ENCODE measurements around the genes RNH1 and GATD1.

- RRBS, result no CpG with 5 or more reads among the region's 28 CpGs
Measured at GRCh38 chr11:201959-203164, 4.8 kb downstream of the BET1L start.

- RRBS, result no CpG with 5 or more reads among the region's 15 CpGs
Measured at GRCh38 chr11:222937-223567, 13.1 kb downstream of the SIRT3 start.

GRCh38 chr11:277973-278270 is 285 bp upstream of the NLRP6 start:
- RRBS, result no CpG with 5 or more reads among the region's 8 CpGs

- RRBS, result 74% methylated on average over 11 of the region's 41 CpGs
Measured at GRCh38 chr11:291402-292170, 2.7 kb downstream of the PGGHG start.

DNA sequence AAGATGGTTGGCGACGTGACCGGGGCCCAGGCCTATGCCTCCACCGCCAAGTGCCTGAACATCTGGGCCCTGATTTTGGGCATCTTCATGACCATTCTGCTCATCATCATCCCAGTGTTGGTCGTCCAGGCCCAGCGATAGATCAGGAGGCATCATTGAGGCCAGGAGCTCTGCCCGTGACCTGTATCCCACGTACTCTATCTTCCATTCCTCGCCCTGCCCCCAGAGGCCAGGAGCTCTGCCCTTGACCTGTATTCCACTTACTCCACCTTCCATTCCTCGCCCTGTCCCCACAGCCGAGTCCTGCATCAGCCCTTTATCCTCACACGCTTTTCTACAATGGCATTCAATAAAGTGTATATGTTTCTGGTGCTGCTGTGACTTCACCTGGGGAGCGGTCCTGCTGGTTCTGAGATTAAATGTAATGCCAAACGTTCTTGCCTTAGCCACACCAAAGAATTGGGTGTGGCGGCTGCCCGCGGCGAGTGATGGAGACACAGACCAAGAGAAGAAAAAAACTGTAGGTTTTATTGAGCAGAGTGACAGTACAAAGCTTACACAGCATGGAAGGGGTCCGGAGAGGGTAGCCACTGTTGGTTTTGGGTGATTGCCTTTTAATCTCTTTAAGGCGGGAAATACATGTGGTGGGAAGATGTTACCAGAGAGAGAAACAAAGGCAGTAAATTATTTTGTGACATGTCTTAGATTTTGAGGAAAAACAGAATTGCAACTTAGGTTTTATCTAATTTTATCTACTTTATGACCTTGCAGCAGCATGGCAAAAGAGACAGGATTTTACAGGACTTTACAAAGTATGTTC is 1.6 kb downstream of the IFITM2 start:
- RRBS, result no CpG with 5 or more reads among the region's 20 CpGs

DNA sequence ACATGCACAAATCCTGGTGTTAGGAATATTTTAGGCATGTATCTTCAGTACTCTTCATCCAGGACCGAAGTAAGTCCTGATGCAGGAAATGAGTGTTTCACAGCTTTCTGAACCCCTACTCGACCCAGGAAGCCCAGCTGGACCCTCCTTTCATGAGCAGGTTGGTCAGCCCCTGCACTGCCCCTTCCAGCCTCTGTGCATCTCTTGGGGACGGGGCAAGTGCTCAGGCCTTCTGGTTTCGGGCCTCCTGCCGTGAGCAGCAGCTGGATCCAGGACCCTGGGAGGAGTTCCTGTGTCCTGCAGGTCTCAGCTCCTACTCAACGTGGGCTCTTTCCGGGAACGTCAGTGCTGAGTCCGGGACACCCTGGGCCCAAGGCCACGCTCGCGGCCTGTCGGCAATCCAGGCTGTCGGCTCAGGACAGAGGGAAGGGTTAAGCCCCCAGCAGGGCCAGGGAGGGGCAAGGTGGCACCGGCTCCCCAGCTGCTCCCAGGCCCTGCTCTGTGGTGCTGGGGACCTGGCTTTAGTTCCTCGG is 2.5 kb downstream of the IFITM2 start:
- RRBS, result no CpG with 5 or more reads among the region's 16 CpGs

DNA sequence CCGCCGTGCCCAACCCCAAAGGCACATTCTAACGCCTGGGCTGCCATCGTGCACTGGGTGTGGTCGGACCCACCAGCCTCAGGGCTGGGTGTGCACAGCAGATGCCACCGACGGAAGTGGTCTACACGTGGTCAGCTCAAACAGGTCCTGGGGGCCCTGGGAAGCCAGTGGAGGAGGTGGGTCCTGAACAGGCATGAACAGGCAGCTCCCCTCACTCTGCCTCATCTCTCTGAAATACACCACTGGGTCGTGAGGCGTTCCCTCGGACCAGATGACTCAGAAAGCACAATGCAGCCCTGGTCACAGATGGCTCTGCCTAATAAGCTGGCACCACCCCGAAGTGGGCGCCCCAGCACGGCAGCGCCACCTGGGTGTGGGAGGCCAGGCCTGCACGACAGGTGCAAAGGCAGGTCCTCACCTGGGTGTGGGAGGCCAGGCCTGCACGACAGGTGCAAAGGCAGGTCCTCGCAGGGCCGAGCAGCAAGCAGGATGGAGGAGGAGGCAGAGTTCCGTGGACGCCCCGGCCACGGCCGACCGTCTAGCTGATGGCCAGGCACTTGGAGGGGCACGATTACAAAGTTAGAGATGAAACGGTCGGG is 4.9 kb upstream of the B4GALNT4 start:
- RRBS, result no CpG with 5 or more reads among the region's 28 CpGs

DNA sequence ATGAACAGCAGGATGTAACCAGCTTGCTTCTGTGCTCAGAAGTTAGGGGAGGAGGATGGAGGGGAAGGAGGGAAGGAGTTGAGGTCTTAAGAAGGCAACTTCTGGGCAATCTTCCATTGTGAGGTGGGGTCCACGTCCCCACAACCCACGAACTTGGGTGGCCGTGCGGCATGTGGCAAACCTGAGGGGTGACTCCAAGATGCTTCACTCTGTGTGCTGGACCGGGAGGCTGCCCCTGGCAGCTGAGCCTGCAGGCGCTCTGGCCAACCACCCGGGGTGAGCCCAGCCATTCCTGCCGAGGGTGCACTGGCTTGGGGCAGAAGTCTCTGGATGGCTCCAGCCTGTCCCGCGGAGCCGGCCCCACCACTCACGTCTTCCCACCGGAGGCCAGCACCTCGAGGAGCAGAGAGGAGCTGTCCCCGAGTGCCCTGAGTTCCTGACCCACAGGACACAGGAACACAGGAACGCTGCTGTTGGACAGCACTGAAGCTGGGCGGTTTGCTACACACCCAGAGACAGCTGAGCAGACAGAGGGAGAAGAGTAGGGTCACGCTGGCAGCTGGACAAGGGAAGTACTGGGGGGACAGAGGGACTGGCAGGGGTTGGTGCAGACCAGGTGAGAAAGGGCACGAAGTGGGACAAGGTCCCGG is 956 bp upstream of the B4GALNT4 start:
- RRBS, result 16% methylated on average over 9 of the region's 20 CpGs

DNA sequence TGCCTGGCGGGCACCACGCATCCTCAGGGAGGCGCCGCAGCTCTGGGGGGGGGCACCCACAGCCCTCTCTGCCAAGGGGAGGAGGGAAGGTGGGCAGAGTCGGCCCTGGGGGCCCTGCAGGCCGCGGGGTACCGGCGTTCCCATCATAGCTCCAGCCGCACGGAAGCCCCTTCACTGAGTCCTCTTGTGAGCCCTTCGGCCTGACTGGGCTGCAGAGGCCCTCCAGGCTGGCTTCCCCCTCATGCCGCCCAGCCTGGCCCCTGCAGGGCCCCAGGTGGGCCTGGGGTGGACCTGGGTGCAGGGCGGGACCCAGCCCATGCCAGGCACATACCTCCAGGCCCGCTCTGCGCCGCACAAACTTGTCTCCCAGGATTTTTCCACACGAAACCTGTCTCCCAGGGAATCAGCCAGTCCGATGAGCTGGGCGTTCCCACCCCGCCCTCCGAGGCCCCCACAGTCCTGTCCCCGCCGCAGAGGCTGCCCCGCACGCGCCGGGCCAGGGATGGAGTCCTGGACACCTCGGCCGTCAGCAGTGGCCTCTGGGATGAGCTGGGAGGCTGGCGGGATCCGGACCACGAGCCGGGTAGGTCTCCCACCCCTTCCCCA is 1.8 kb upstream of the PKP3 start:
- RRBS, result 85% methylated on average over 6 of the region's 34 CpGs

DNA sequence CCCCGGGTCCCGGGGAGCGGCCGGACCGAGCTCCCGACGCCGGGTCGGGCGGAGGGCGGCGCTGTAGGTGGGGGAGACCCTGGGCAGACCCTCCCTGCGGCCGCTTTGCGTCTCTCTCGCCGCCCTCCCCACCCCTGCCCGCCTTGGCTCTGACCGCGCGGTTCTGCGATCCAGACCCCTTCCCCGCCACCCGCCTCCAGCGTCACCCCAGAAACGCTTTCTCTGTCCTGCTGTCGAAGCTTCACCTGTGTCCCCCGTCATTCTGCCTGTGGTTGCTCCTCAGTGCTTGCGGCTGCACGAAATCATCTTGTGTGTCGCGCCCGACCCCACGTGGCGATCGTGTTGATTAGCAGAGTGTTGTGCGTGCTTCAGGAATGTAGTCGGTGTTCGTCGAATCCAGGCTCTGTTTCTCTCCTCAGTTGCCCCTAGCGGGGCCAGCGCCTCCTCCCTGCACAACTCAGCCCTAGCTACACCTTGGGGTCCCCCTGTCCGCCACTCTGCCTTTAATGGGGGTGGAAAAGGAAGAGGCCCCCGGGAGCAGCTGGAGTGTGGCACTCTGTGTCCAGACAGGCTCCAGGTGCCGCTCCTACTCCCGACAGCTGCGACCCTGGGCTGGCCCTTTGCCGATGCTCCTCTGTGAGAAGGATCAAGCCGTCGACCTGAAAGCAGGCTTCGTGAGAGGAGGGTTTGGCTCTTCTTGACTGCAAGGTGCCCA is 864 bp downstream of the PTDSS2 start:
- RRBS, result no CpG with 5 or more reads among the region's 51 CpGs

DNA sequence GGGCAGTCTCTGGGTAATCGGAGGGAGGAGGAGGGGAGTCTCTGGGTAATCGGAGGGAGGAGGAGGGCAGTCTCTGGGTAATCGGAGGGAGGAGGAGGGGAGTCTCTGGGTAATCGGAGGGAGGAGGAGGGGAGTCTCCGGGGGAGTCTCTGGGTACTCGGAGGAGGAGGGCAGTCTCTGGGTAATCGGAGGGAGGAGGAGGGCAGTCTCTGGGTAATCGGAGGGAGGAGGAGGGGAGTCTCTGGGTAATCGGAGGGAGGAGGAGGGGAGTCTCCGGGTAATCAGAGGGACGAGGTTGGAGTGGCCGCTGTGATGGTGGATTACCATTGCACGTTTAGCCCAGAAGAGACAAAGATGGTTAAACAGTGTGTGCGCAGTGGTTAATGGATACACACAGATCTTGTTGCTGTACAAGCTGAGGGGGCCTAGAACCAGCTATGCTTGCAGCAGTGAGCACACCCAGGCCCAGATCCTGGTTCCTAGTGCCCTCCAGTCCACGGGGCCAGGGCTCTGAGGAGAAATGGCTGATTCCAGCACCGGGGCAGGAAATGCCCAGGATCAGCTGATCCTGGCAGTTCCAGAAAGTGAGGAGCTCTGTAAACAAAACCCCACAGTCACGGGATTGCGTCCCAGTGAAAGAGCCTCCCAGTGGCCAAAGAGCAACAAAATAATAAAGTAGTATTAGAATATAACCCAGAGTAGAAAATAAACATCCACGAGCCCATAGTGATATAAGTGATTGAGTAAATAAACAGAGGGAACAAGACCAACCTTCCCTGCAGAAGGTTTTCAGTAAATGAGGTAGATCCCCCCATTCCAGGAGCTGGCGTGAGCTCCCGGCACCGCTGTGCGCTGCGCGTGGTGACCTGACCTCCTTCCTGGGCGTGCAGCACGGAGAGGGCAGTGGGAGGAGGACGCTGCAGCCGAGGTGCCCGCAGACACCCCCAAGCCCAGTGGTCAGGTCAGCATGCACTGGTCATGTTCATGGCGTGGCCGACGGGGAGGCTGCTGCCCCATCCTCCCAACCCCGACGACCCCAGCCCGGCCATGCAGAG is 19.5 kb downstream of the PTDSS2 start:
- RRBS, result no CpG with 5 or more reads among the region's 36 CpGs

DNA sequence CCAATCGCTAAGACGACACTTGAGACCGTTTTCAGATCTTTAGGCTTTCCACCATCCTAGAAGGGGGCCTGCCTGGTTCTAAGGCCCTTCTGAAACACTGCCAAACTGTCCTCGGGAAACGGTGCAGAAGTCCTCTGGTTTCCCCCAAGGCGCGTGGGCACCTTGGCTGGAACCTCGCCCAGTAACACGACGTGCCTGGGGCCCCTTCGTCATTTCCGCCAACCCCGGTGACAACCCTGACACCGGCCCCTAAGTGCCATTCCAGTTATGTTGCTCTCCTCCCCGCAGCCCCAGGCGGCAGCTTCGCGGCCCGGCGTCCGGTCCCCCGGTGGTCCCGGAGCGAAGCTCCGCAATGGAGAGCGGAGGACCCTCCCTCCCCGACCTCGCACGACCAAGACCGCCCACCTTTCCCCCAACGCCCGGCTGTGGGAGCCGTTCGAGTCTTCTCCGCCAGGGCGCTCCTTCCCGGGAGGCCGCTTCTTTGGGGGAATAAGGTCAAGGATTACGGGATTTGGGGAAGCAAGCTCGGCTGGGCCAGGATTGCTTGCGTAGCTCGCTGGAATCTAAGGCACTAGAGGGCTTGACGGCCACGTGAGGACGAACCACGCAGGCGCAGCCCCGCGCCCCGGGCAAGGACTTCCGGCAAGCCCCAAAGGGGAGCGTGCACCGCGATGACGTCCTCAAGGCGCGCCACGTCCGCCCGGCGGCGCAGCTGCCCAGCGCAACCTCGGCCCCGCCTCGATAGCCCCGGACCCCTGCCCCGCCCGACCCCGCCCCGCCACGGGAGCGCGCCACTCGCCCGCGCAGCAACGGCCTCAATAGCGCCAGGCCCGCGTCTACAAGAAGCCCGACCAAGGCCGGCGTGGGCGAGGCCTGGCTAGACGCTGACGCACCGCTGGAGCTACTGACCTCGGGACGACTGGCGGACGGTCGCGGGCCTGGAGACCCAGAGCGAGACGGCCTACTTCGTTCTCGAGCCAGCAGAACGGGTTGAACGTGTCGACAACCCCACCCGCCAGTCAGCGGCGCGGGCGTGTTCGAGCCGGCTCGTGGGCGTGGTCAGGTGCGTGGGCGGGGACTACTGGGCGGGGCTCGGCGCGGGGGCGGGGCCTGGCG is at the start of gene RNH1:
TSS of gene RNH1 (minus strand) at position 1,039 of the 1,116 bp plus-strand sequence.
- RRBS, result 2% methylated on average over 36 of the region's 118 CpGs

DNA sequence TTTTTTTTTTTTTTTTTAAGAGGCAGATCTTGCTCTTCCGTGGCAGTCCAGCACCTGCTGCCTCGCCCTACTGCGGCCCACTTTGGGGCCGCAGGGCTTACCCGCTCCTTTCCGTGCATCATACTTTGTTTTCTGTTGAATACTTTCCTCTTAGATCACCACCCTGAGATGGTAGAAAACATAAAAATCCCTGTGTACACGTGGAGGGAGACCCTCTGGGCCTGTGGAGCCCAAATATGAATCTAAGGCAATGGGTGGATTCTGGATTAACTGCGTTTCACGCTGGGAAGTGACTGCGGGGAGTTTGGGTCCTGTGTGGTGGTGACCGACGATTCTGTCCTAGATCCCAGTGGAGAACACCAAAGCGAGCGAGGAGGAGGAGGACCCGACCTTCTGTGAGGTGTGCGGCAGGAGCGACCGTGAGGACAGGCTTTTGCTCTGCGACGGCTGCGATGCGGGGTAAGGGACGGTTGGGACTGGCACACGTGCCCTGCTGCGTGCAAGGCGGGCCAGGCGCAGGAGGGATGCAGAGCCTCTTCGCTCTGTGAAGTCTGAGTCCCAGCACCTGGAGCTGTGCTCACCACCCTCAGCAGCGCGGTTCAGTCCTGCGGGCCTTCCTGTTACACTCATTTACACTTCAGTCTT is 16.1 kb downstream of the PHRF1 start:
- RRBS, result no CpG with 5 or more reads among the region's 31 CpGs

GRCh38 chr11:612025-612889 is 3.5 kb downstream of the IRF7 start:
- RRBS, result 57% methylated on average over 5 of the region's 27 CpGs

- RRBS, result no CpG with 5 or more reads among the region's 14 CpGs
Measured at GRCh38 chr11:646164-646751, 9.2 kb downstream of the DRD4 start.

GRCh38 chr11:689408-690268 is 5.4 kb downstream of the DEAF1 start:
- RRBS, result no CpG with 5 or more reads among the region's 14 CpGs

DNA sequence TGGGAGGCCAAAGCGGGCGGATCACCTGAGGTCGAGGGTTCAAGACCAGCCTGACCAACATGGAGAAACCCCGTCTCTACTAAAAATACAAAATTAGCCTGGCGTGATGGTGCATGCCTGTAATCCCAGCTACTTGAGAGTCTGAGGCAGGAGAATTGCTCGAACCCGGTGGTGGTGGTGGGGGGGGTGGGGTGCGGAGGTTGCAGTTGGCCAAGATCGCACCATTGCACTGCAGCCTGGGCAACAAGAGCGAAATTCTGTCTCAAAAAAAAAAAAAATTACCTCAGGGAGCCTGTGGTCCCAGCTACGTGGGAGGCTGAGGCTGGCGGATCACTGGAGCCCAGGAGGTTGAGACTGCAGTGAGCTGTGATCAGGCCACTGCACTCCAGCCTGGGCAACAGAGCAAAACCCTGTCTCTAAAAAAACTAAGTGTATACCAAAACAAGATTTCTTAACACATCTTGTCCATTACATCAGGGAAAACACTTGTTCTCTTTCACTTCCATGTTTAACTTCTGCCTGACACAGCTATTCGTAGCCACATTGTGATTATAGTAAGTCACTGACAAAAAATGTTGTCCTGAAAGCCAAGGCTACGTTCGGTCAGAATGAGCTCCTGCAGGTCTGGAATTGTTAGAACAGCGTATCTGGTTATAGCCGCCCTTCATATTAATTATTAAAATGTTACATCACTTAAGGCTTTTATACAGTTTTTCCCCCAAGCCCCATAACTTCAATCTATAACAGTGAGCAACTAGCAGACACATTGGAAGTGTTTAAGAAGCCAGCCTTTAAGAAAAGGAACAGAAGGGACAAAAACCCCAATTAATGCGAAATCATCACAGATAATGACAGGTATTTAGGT is 1.5 kb downstream of the TMEM80 start:
- RRBS, result no CpG with 5 or more reads among the region's 18 CpGs

GRCh38 chr11:706850-707654 is 1.0 kb downstream of the EPS8L2 start:
- RRBS, result 25% methylated on average over 4 of the region's 27 CpGs

- RRBS, result no CpG with 5 or more reads among the region's 5 CpGs
Measured at GRCh38 chr11:763985-764200, 13.4 kb downstream of the GATD1 start.

DNA sequence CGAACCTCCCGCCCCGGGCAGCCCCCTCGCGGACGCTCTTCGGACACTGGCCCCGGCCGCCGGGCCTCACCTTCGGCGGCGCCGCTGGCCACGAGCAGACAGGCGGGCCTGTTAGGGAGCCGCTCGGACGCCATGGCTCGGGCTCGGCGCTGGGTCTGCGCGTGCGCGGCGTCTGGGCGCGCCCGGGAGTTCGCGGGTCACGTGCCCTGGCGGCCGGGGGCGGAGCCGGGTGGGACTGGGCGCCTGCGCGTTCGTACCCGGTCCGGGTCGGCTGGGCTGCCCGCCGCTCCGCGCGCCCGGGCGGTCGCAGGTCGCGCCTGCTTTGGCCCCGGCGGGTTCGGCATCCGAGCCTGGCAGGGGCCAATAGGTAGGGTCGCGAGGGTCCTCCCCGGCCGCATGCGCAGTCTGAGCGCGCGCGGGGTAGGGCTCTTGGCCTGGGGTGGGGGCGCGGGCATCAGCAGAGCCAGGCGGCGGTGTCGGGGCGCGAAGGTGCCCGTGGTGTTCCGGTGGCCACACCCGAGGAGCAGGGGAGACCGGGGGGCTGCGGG is at the start of gene GATD1:
TSS of gene GATD1 (minus strand) at position 159 of the 548 bp plus-strand sequence.
- RRBS, result 2% methylated on average over 15 of the region's 79 CpGs